GM23248 (cell line): Measurements from ENCODE around the genes H1-8, COL6A5 and ACKR4.

GRCh38 chr3:129543013-129543262 is at the start of gene H1-8:
Gene H1-8, plus strand, starts transcription at chr3:129543175.
- RAMPAGE, long total RNA, result no peak

DNA sequence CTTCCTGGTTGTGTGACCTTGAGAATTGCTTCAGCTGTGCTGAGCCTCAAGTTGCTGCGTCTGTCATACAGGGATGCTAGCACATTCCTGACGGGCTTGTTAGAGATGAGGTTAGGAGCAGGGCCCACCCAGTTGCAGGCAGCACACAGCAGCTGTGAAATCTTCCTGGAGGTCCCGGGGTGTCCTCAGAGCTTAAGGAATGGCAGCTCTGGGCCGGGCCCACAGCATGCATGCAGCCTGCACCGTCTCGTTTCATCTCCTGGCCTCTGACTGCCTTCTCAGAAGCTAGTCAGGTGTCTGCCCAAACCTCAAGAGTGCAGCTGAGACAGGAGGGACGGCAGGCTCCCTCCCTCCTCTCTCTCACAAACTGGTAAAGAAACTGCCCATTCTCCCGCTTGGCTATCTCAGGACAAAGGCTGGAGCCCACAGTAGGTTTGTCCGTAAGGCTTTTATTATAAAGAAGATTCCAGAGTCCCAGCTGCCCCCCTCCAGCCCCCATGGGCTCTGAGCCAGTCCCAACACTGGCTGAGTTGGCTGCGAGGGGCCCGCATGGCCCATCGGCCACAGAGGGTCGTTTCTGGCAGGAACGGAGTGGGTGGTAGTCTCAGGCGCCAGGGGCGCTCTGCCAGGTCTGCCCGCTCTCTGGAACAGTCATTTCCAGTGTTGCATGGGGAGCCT is 11.9 kb downstream of the H1-8 start:
- RAMPAGE, long total RNA, result no peak

GRCh38 chr3:129585781-129586525 is 20.5 kb downstream of the PLXND1 start:
- RAMPAGE, long total RNA, result no peak

DNA sequence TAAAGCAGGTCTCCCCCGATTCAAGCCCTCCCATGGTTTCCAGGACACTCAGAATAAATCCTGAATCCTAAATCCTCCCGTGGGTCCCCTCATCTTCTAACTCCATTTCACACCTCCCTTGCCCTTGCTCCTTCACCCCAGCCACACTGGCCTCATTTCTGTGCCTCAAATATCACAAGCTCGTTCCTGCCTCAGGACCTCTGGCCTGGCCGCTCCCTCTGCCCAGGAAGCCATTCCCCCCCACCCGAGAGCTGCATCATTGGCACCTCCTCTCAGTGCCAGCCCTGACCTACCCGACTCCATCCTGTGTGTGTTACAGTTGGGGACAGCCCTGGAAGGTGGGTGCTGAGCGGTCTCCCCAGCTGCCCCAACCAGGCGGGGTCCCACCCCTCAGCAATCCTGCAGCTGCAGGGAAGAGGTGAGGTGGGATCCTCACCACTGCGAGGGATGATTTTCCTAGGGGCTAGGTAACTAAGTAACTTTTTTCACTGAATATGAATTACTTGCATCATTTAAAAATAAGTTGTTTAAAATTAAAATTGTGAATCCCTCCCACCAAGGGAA is 14.5 kb downstream of the PLXND1 start:
- RAMPAGE, long total RNA, result no peak

- RAMPAGE, long total RNA, result no peak
Measured at GRCh38 chr3:129611748-129612667, 5.5 kb upstream of the PLXND1 start.

GRCh38 chr3:129616664-129617295 is 10.3 kb upstream of the PLXND1 start:
- RAMPAGE, long total RNA, result no peak

- RAMPAGE, long total RNA, result no peak
Measured at GRCh38 chr3:129794791-129795384, 98.6 kb downstream of the TMCC1 start.

DNA sequence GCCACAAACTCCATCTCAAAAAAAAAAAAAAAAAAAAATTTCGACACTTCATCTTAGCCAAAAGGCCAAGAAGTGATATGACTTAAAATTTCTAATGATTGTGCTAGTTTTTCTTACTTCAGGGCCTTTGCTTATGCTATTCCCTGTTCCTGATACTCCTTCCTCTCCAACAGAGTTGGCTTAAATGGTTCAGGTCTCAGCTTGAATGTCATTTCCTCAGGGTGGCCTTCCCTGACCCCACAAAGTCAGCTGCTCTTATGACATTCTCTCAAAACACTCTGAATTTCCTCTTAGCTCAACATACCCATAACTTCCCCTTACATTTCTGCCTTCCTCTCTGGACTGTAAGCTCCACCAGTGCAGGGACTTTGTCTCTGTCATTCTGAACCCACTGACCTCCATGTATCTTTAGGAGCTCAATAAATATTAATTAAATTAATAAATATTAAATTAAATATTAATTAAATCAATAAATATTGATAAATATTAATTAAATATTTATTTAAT is 17.7 kb upstream of the TMCC1 start:
- RAMPAGE, long total RNA, result no peak

- RAMPAGE, long total RNA, result no peak
Measured at GRCh38 chr3:130110356-130111344, 29.0 kb downstream of the ALG1L2 start.

DNA sequence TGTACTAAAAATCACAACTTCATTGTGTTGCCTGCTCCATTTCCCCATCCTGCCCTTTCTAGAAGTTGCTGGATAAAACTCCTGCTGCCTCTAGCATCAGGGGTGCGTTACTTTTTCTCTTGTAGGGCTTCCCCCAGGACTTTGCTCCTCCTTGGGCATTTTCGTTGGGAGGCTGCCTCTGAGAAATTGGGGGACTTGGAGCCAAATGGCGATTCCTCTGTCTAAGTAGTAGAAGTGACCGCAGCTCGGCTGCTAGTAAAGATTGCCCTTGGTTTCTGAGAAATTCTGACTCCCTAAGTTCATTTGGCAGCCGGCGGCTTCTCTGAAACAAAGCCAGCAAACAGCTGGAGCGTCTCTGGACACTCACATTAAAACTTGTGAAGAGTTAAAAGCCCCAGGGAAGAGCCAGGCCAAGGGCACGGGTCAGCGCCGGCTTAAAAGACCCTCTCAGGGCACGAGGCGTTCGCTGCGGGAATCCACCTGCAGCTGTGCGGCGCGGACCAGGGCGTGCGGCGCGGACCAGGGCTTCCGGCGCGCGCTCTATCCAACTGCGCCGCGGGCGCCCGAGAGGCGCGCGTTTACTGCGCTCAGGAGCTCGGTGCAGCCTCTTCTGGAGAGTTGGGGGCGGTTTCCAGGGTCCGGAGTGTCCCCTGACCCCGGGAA is at the start of gene COL6A5:
COL6A5 (plus strand) TSS at position 360 of the 663 bp plus-strand sequence.
- RAMPAGE, long total RNA, result no peak

DNA sequence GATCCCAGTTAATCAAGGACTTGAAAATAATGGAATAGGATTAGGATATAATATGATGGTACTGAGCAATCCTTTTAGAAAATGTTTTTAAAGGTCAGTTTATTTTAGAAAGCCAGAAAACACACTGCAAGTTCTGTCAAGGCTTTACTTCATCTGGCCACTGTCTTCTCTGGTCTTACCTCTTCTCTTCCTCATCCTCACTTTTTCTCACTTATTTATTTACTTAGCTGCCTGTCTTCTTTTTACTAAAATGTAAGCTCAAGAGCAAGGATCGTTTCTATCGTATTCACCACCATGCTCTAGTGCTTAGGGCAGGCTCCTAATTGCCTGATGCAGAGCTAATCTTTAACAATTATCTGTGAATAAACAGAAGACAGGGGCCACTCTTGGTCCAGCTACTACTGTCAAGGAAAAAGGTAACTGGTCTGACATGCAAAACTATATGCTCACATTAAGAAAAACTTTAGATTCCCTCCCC is 17.6 kb downstream of the PIK3R4 start:
- RAMPAGE, long total RNA, result no peak

- RAMPAGE, long total RNA, result no peak
Measured at GRCh38 chr3:130850939-130851272, 43.0 kb upstream of the ATP2C1 start.

DNA sequence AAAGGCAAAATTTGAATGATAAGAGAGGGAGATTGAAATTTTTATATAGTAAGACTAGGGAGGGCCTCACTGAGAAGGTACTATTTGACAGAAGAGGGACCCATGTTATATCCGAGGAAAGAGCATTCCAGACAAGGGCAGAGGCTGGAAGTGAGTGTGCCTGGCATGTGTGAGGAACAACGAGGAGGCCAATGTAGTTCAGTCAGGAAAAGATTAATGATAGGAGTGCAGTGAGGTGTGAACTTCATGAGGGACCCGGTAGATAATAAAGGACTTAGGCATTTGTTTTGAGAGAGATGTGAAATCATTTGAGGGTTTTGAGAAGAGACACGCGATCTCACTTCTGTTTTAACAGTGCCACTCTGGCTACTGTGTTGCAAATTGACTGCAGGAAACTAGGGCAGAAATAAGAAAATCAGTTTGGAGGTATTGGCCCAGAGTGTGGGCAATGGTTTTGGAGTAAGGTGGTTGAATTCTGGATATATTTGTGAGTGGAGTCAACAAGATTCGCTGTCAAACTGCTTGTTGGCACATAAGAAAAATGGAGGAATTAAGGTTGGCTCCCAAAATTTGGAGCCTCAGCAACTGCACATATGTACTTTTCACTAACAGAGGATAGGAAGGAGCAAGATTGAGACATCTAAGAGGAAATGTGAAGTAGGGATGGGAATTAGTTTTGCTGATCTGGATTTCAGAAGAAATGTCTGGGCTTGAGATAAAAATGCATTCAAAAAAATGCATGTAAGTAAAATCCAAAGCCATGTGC is 36.2 kb downstream of the ASTE1 start:
- RAMPAGE, long total RNA, result no peak

GRCh38 chr3:132228894-132229258 is 88.3 kb upstream of the ACP3 start:
- RAMPAGE, long total RNA, result no peak

- RAMPAGE, long total RNA, result start-site peak on the plus strand at chr3:132597254-132597295, 11 and 17 reads in 2 replicates
Measured at GRCh38 chr3:132596817-132597376, at the start of gene ACKR4. Gene ACKR4, plus strand, starts transcription at chr3:132597270.

DNA sequence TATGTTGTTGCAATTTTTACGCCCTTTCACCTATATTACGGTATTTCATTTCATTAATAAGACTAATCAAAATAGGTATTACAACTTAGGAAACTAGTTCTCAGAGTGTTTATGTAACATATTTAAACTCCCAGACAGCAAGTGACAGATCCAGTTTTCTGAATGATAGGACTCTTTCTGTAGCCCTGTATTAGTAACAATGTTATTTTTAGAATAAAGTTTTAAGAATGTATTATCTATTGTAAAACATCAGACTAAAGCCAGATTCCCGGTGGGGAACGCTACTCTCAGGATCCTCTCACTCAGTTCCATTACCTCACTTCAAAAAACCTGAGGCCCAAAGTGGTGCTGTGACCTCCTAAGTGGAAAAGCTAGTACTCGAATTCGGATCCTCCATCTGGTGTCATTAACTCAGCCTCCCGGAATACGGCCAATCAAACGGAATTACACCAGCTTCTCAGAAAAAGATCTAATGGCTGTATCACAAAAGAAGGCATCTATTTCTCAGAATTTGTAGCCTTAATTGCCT is 752 bp downstream of the ACAD11 start:
- RAMPAGE, long total RNA, result no peak

GRCh38 chr3:133459431-133459890 is 59.6 kb downstream of the BFSP2 start:
- RAMPAGE, long total RNA, result no peak

- RAMPAGE, long total RNA, result no peak
Measured at GRCh38 chr3:133467002-133467609, 67.2 kb downstream of the BFSP2 start.

DNA sequence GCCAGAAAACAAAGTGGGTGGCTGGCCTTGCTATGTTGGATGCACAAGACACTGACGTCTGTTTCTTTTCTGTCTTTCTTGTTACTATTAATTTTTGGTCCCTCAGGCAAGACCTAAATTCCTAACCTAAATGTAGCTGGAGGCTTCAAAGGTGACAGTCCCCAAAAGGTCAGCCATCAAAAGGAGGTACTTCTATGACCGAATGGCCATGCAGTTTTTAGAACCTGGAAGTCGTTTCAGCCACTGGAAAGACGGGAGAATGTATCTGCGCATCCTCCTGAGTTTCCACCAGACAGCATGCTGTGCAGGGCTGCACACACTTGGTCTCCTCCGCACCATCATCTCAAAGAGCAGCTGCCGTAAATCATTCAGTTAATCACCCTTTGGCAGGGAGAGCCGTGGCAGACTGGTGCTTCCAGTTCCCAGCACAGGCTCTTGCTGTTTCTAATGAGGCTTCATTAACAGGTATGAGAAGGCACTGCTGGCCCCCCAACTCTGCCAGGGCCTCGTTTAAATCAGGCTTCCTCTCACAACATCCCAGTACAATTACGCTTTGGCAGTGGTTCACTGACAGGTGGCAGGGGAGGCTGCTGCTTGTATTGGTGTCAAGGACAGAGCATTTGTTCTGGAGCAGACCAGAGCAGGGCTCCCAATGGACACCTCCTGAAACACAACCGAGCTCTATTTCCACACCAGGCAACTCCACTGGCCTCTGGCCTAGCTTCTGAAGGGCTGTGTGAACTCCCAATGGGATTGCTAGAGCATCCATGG is 77.0 kb downstream of the BFSP2 start:
- RAMPAGE, long total RNA, result no peak

DNA sequence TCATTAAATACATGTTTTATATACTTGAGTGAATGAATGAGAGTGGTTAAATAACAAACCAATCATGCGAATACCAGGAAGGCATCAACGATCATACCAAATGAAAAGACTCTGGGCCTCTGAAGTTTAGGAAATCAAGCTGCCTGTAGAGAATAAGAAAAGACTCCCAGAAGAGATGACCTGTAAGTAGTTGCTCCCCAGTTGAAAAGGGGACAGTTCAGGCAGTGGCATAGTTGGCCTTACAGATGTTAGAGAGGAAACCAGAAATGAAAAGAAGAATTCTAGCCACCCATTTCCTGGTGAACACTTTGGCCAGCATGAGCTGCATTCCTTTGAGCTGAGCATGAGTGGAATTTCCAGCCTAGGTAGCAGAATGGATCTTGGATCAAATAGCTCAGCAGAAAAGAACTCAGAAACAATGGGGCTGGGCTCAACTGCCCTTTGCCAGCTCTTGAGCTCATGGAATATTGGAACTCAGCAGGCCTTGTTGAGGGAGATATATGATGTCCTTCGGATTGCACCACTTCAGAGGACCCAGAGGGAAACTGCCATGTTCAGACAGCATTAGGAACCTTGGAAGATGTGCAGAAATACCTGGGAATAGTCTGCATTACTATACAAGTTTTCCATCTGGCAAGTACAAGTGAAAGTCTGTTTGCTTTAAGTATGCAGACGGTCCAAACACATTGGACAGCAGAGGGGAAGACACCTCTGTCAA is 3.4 kb upstream of the CDV3 start:
- RAMPAGE, long total RNA, result no peak